ENCODE measurements around a stretch of chr22.

DNA sequence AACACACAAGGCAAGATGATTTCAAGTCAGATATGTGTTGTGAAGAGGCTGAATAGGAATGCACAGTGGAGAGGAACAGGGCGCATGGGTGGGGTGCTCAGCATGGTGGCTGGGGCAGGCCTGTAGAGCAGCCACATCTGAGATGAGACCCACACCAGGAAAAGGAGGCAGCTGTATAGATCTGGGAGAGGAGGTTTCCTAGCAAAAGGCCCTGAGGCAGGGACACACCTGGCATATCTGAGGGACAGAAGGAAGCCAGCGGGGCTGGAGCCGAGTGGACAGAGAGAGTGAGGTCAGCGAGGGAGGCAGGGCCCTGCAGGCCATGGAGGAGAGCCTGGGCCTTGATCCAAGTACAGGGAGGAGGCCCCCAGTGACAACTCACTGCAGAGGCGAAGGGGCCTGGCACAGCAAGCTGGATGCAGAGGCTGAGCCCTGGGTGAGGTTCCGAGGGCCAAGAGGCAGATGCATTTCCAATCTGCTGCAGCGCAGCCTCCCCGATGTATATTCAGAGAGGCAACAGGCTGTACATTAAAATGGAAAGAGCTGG, 10.4 kb upstream of the CBX6 start:
- RRBS, 2 experiments, result no CpG with 5 or more reads among the region's 8 CpGs

- RRBS, 2 experiments, result no CpG with 5 or more reads among the region's 17 CpGs
These were observed 10.3 kb upstream of the APOBEC3A start for GRCh38 chr22:38946978-38947709.

DNA sequence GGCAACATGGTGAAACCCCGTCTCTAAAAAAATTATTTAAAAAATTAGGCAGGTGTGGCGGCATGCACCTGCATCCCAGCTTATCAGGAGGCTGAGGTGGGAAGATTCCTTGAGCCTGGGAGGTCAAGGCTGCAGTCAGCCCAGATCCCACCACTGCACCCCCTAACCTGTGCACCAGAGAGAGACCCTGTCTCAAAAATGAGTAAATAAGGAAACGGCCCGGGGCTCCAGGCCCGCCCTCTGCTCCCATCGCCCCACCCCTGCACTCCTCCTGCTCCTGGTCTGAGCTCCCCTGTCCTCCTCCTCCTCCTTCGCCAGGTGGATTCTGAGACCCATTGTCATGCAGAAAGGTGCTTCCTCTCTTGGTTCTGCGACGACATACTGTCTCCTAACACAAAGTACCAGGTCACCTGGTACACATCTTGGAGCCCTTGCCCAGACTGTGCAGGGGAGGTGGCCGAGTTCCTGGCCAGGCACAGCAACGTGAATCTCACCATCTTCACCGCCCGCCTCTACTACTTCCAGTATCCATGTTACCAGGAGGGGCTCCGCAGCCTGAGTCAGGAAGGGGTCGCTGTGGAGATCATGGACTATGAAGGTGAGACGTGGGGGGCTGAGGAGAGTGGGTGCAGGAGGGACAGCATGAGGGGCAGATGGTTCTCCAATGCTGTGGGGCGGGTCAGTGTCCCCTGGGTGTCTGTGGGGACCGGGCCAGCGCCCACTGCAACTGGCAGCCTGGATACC, 3.3 kb upstream of the APOBEC3D start:
- RRBS, 2 experiments, result no CpG with 5 or more reads among the region's 19 CpGs

DNA sequence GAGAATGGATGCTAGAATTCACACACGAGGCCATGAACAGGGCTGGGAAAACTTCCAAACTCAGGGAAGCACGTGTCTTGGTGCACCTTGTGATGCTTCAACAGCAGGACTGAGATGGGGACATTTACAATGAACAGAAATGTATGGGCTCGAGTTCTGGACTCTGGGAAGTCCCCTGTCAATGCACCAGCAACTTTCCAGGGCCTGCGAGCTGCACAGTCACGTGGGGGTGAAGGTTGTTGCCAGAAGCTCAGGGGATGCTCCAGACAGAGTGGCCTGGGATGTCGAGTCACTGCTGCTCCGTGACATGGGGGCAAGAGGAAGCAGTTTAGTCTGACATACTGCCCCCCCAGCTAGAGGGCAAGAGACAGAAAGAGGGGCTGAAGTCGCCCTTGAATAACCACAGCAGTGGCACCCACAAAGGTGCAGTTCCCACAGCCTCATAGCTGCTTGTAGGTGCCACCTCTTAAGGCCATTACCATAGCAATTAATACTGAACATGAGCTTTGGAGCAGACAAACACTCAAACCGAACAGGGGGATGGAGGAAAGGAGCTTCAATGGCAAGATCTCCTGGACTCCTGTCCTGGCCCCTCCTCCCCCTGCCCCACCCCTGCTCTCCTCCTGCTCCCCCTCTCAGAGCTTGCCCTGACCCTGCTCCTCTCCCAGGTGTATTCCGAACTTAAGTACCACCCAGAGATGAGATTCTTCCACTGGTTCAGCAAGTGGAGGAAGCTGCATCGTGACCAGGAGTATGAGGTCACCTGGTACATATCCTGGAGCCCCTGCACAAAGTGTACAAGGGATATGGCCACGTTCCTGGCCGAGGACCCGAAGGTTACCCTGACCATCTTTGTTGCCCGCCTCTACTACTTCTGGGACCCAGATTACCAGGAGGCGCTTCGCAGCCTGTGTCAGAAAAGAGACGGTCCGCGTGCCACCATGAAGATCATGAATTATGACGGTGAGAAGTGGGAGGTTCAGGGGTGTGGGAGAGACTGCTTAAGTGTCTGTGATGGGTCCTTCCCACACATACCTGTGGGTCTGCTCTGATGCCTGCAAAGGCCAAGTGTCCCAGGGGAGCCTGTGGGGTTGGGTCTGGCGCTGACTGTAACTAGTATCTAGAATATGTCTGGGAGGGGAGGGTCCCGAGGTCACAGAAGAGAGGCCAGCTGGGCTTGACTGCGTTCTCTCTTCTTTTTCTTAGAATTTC, 3.6 kb downstream of the APOBEC3G start:
- RRBS, 2 experiments, result no CpG with 5 or more reads among the region's 24 CpGs

- RRBS, 2 experiments, result no CpG with 5 or more reads among the region's 13 CpGs
These were observed 21.2 kb downstream of the CBX7 start for GRCh38 chr22:39131182-39131866.

DNA sequence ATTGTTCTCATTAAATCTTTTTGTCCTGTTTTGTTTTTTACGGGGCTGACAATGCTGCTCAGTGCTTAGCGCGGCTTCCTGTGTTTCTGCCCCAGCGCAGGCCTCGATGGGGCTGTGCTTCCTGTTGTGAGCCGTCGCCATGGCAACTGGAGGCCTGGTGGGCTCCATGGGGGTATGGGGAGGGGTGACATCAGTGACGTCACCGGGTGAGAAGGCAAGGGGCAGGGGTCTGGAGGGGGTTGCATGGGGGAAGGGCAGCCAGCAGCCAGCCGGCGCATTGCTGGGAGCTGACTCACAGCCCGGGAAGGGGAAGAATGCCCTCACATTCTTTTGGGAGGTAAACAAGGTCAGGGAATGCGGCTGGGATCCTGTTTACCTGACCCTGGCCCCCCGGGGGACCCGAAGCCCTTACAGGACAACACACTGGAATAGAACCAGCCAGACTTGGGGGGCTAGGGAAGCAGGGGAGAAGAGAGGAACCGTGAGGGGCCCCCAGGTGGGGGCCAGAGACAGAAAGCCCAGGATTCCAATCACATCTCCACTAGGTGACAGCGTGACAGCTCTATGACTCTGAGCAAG, 22.3 kb upstream of the CBX7 start:
- RRBS, 2 experiments, result under 1 to 4% methylated on average over 5 of the region's 17 CpGs

DNA sequence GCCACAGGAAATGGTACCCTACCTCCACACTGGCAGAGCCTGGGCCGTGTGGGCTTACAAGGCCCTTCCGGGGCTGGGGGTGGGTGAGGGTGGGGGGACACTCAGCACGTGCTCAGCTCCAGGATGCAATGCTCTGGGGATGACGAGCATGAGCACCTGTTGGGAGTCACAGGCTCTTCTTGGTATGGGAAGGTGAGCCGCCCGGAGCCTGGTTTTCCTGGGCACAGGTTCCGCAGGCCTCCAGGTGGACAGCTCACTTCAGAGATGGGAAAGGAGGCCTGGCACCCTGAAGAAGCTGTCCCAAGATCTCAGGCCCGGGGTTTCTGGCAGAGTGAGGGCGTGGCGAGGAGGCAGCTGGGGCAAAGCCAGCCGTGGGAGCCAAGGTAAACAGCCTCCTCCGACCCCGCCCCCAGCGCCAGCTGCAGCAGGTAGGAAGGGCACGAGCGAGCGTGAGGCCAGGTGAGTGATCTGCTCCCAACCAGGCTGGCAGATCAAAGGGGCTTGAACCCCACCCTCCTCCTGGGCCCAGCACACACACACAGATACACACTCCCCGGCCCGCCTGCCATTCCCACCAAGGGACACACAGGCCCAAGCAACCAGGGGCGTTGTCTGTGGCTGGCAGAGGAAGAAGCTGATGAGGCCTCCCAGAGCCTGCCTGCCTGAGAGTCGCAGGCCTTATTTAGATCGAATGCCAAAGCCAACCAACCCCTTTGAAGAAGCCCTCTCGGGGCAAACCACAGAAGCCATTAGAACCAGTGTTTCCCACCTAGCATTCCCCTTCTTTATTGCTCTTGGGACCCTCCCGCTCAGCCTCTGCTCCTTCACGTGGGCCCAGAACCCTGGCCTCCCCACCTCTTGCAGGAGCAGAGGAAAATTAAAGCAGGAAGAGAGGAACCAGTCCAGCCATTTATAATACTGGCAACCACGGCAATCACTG, 5.2 kb downstream of the PDGFB start:
- RRBS, 2 experiments, result 84% methylated on average over 3 of the region's 26 CpGs; no CpG with 5 or more reads in 1 of the 2 experiments

GRCh38 chr22:39282360-39282547, 37.2 kb downstream of the RPL3 start:
- RRBS, 2 experiments, result no CpG with 5 or more reads among the region's 7 CpGs

- RRBS, 2 experiments, result no CpG with 5 or more reads among the region's 14 CpGs
These were observed 9.4 kb downstream of the RPL3 start for GRCh38 chr22:39309875-39310652.

DNA sequence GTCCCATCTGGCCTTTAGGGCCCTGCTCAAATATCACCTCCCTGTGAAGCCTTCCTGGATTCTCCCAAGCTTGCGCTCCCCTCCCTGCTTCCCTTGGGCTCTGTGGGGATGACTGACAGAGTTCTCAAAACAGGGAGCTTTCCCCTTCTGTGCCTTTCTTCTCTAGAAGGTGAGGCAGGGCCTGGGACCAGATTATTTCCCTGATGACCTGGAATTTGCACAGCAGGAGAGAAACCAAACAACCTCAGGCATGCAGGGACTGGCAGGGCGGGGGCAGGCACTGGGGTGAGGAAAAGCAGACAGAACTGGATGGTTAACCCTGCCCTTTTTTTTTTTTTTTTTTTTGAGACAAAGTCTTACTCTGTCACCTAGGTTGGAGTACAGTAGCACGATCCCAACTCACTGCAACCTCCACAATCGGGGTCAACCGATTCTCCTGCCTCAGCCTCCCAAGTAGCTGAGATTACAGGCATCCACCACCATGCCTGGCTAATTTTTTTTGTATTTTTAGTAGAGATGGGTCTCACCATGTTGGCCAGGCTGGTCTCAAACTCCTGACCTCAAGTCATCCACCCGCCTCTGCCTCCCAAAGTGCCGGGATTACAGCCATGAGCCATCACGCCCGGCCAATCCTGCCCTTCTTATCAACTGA, 11.4 kb downstream of the SYNGR1 start:
- RRBS, 2 experiments, result no CpG with 5 or more reads among the region's 9 CpGs

DNA sequence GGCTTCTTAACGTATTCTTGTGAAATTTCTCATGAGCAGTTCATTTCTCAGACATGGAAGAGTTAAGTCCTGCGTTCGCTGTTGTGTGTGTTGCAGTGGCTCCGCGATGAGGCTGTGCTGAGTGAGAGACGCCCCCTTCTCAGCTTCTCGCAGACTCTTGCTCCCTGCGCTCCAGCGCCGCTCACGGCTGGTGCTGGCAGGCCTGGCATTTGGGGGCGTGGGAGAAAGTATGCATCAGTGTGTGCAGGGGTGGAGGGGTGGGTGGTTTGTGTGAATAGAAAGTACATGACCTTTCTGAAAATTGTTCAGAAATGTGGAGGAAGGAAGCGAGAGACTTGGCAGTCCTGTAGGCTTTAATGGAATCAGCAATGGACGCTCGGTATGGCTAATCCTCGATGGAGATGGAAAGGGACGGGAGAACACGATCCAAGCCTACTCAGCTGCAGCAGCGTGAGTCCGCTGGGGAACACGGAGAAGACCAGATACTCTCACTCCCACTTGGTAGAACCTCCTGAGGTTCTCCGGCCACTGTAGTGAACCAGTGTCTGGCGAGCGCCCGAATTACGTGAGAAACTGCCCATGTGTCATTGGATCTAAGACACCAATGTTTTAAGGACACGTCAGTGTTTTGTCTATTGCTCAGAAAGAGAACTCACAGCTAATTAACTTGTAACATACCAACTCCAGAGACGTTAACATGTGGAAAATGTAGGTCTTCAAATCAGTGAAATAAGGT, 6.0 kb downstream of the TAB1 start:
- RRBS, 2 experiments, result no CpG with 5 or more reads among the region's 28 CpGs

- RRBS, 2 experiments, result no CpG with 5 or more reads among the region's 9 CpGs
These were observed 7.1 kb downstream of the MGAT3 start for GRCh38 chr22:39463889-39464356.

- RRBS, 2 experiments, result 81 to 91% methylated on average over 8 to 11 of the region's 26 CpGs
These were observed 9.6 kb downstream of the MGAT3 start for GRCh38 chr22:39466098-39467154.

DNA sequence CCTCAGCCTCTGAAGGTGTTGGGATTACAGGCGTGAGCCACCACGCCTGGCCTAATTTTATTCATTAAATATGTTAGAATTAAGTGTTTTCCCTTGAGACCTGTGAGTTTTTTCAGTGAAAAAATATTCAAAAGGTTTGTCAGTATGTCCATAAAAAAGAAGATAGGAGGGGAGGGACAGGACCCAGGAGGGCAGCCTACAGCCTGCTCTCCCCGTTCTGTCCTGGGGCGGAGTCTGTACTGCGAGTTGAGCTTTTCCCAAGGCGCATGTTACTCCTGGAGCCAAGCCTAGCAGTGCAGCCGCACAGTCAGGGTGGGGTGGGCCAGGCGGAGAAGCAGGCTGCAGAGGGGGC, 15.4 kb upstream of the MIEF1 start:
- RRBS, 2 experiments, result no CpG with 5 or more reads among the region's 8 CpGs

DNA sequence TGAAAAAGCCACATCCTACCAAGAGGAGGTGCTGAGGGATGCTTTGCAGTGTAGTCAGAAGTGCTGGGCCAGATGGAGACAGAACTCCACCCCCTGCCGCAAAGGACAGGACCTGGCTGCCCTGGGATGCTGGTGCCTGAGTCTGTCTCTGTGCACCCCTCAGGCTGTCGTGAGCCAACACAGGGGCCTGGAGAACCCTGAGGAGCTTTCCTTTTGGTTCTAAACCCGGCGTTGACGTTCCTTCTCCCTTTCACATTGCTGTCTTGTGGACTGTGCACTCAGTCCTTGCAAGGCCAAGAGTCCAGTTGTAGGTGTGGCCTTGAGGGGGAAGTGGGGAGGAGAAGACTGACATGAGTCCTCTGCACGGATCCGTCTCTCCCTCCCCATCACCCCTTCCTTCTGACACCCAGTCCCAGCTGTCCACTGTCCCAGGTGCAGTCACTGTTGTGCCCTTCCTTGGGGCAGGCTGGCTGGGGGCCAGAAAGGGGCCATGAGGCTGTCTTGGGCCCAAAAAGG, 12.6 kb upstream of the MIEF1 start:
- RRBS, 2 experiments, result no CpG with 5 or more reads among the region's 7 CpGs

DNA sequence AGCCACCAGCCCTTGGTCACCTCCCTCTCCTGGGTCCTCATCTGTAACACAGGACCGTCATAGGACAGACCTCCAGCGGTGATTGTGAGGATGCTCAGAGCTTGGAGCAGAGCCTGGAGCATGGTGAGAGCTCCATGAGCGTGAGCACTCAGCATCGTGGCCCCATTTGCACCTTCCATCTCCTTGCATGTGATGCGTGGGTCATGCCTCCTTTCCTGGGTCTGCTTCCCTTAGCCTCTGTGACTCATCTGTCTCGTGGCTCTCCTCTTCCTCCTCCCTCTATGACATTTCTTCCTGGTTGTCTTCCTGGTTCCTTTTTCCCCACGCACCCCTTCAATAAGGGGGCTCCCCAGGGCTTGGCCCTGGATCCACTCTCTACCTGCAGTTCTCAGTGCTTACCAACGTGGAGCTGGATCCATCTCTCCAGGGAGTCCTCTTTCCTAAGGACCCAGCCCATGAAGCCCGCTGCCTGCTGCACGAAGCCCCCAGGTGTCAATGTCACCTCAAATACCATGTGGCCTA, 7.3 kb upstream of the MIEF1 start:
- RRBS, 2 experiments, result no CpG with 5 or more reads among the region's 10 CpGs

GRCh38 chr22:39498165-39499061, 3.7 kb upstream of the MIEF1 start:
- RRBS, 2 experiments, result no CpG with 5 or more reads among the region's 7 CpGs

DNA sequence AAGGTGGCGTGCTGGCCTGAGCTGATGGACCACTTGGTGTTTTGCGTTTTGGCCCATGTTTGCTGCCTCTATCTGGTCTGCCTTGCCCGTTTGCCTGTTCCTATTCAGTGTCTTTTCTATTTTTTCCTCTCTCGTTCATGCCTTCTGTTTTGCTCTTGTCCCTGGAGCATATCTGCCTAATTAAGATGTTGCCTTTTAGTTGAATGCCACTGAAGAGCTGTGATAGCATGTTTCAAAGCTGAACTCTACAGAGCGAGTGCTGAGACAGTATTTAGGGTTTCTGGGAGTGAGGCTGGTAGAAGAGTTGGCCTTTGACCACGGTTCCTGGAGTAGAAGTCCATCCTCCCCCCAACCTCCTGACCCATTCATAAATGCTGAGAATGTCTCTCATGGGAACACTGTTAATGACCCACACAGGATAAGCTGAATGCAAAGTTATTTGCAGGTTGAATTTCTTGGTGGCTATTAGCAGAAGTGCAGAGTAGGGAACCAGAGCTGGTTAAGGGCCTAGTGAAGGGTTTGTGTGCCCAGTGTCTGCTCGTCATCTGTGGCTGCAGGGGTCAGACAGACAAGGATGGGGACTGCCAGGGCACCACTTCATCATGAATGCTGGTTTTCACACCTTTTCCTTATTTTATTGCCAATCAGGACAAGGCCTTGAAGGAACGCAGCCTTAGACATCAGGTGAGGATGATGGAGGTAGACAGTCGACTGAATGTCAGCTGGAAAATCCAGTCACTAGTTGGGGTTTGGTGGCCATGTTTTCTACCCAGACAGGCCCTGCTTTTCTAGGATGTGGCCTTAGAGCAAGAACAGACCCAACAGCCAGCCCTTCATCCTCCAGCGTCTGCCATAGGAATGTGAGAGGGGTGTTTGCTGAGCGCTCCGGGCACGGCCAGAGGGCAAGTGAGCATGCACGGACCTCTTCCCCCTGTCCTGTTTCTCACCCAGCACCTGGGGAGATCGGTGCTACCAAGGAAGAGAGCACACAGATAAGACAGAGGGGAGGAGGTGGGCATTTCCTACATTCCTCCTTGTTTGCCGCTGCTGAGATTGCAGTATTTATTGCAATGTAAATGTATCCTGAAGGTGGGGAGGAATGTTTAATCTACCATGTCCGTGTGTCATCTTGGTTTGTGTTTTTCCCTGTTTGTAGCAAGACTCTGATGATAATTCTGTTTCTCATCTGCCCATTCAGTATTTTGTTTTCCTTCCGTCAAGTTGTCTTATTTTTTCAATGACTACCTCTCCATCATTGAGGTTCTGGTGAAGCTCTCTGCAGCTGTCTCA, 5.3 kb upstream of the ATF4 start:
- RRBS, 2 experiments, result no CpG with 5 or more reads among the region's 18 CpGs

GRCh38 chr22:39519034-39519326, 1.4 kb upstream of the ATF4 start:
- RRBS, 2 experiments, result no CpG with 5 or more reads among the region's 6 CpGs

DNA sequence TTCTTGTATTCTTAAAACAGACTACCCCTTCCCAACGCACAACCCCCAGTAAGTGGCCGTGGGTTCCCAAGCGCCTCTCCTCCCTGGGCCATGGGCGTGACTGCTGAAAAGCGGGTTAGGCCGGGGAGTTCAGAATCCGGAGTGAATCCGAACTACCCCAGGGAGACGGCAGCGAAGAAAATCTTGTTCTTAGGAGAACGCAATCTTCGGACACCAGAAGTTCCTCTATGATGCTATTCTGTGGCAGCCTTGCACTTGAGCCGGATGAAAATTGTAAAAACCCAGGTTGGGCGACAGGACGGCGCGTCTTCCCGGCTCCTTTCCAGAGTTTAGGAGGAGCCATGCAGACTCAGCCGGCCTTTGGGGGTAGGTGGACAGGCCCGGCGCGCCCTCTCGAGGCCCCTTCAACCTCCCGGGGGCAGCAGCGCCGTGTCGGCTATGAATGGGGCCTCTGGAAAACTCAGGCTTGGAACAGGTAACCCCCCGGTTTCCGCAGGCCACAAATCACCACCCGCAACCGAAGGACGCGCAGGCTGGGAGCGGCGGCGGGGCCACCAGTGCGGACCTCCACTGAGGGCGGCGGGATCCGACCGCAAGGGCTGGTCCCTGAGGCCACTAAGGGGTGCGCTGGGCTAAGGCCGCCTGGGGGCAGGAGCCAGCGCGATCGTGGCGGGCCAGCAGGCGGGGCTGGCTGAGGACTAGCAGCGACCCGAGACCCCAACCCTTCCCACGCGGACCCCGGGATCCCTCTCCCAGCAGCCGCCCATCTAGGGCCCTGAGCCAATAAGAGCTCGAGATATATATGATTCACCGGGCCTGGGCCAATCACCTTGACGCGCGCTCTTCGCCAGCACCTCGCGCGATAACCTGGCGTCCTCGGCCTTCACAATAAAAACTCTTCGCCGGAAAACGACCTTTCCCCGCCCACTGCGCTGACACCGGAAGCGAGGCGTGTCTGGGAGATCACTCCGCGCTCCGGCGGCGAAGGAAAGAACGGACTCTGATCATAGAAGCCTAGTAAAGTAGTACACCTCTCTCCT, 715 bp upstream of the ATF4 start:
- RRBS, 2 experiments, result under 1 to 2% methylated on average over 22 to 24 of the region's 79 CpGs